Metanephros (tissue), 2 donors: Measurements from ENCODE around the genes FKBP4 and TULP3.

DNA sequence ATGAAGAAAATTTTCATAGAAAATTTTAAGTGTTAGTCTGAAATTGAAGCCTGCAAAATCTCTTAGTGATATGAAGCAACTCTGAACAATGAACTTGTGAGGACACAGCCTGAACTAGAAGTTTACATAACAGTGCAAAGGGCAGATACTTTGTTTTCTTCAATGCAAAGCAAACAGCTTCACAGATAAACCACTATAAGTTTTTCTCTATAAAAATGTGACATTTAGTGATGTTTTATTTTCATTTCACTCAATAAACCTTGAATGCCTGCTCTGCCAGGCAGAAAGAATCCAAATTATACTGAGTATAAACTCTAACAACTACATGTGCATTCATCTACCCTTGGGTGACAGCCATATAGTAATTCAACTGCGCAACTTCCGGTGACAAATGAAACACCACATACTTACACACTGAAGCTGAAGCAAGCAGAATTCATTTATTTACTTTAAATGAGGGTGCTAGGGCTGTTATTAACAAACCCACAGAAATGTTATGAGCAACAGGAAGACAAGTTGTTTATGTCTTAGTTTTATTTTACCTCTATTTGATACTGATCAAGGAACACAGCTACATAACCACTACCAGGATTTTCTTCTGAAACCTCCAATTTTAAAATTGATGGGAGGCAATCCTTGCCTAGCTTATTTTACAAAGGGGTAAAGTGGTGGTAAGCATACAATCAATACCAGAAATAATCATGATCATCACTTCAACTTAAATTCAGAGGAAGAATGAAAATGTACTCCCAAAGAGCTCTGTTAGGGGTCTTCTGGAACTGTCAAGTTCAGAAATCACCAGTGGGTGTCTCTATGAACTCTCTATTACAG lies 10.2 kb downstream of the DCP1B start:
- RAMPAGE, long total RNA: no peak

DNA sequence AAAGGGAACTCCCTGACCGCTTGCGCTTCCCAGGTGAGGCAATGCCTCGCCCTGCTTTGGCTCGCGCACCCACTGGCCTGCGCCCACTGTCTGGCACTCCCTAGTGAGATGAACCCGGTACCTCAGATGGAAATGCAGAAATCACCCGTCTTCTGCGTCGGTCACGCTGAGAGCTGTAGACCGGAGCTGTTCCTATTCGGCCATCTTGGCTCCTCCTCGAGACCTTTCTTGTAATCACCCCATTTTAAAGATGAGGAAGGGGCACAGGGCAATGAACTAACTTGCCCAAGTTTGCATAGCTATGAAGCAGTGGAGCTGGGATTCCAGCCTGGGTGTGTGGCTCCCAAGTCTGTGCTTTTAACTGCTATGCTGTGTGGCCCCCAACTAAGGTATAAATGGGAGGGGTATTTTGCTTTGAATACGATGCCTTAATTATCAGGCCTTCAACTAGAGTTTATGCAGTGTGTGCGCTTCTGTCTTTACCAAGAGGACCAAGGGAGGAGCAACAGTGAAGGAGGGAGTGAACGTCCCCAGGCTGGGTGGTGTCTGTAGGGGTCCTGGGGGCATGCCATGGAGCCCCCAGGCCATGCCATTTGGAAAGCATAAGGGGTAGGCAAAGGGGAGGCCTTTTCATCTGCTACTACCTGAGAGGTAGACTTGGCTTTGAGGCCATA lies 83.5 kb downstream of the CACNA1C start:
- RAMPAGE, long total RNA: no peak

- RAMPAGE, long total RNA: no peak
These were observed 103.9 kb downstream of the CACNA1C start for GRCh38 chr12:2156500-2157216.

- RAMPAGE, long total RNA: no peak
These were observed 186.5 kb downstream of the CACNA1C start for GRCh38 chr12:2239053-2240007.

DNA sequence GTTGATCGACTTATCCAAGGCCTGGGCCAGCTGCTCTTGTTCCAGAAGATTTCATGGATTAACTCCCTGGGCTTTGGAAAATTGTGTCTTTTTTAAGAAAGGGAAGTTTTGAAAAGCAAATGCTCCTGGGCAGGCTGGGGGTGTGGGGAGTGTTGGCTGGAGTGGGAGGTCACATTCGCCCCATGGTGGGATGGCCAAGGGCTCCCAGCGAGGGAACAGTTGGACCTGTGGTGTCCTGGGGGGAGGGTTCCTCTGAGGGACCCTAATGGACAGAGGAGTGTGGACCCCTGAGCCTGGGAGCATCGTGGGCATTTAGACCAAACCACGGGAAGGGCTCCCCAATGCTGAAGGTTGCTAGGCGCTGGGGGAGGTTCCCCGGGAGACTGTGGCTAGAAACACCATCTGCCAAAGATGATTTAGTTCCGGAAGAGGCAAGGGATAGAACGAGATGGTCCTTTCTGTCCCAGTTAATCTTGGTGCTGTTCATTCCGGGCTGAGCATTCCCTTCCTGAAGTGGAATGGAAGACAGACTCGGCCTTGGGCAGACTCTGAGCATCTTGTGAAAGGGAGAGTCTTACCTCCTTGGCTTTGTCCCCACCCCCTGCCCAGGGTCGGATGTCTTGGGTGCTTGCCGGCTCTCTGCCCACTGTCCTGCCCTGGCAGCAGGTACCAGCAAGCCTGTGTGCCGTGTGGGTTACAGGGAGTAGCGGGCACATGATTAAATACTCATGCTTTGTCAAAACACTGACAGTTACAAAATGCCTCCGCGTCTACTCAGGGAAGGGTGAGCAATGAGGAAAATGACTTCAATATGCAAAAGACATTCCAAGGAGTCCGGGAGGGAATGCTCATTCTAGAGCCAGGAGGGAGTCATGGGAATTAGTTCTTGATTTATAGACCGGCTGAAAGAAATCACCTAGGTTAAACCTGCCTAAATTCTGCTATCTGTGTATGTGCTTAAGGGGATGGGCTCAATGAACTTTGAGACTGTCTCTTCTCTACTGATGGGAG lies 215.9 kb downstream of the CACNA1C start:
- RAMPAGE, long total RNA: no peak

GRCh38 chr12:2286563-2287200 lies 233.9 kb downstream of the CACNA1C start:
- RAMPAGE, long total RNA: no peak

- RAMPAGE, long total RNA: no peak
These were observed 243.1 kb downstream of the CACNA1C start for GRCh38 chr12:2295615-2296552.

DNA sequence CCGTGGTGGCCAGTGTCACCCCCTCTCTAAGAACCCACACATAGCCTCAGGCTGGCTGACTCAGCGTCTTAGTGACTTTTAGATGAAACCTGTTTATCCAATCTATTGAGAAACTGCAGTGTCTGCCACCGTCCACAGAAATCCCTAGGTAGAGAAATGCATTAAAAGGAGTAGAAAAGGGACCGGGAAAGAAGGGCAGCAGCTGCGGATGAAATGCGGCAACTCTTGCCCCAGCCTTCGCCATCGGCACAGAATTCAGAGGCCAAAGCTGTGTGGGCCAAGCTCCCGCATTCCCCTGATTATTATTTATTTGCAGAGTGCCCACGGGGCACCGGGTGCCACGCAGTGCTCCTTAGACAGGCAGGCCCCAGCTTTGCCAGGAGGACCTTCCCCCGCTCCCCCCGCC lies 170.1 kb upstream of the FKBP4 start:
- RAMPAGE, long total RNA: no peak

- RAMPAGE, long total RNA: no peak
These were observed 167.0 kb upstream of the FKBP4 start for GRCh38 chr12:2627709-2628318.

DNA sequence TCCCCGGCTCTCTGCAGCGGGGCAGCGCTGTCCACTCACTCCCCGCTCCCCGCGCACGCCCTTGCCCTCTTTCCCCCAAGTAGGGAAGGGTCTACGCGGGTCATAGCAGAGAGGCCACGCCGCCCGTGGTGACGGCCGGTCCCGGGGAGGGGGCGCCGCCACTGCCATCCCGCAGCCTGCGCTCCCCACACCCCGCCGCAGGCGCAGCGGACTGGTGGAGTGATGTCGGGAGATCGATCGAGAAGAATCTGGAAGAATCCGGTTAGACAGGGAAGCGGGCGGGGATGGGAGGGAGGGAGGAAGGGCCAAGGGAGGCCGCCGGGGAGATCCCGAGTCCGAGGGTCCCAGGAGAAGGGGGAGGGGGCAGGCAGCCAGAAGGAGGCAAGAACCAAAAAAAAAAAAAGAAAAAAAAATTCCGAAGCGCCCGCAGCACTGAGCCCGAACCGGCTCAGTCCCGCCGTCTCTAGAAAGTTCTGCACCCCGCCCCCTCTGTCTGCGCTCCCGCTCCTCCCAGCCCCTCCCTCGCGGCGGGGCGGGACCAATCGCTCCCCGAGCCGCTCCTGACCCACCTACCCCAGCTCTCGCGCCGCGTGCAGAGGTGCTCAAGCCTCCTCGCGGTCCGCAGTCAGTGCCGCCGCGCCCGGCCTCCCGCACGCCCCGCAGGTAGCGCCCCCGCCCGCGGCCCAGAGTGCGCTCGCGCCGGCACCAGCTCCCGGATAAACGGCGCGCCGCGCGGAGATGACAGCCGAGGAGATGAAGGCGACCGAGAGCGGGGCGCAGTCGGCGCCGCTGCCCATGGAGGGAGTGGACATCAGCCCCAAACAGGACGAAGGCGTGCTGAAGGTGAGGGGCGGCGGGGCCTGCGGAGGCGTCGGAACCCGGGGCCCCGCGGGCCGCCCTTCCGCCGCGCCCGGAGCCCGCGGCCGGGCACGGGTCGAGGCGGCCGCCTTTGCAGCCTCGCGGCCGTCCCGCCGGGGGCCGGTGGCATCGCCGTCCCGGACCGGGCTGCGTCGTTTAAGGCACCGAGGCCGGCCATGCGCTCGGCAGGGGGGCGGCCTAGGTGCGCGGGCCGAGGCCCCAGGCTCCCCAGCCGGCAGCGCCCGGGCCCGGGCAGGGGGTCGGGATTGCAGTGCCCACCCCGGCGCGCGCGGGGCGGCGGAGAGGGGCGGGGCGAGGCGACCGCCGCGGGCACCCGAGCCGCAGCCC lies at the start of gene FKBP4:
TSS of gene FKBP4 (plus strand) at position 569 of the 1,206 bp plus-strand sequence.
- RAMPAGE, long total RNA: no peak

GRCh38 chr12:2798263-2799318 lies 3.8 kb downstream of the FKBP4 start:
- RAMPAGE, long total RNA: no peak

GRCh38 chr12:2825142-2825632 lies 9.6 kb downstream of the NRIP2 start:
- RAMPAGE, long total RNA: no peak

DNA sequence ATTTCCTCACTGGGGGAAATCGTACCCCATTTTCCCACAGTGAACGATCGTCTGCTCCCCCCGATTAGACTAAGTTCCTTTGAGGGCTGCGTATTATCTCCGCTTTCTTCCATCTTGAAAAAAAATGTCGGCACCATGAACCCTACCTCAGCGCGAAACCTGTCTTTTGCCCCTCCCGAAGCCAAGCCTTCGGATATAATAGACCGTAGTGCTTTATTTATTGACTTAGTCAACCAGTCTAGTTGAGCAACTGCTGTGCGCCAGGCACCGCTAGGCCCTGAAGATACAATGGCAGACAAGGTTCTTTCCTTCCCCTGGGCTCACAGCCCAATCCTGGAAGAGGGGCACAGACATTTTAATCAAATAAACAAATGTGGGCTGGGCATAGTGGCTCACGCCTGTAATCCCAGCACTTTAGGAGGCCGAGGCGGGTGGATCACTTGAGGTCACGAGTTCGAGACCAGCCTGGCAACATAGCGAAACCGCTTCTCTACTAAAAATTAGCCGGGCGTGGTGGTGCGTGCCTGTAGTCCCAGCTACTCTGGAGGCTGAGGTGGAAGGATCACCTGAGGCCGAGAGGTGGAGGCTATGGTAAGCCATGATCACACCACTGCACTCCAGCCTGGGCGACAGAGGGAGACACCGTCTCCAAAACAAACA lies 630 bp downstream of the RHNO1 start:
- RAMPAGE, long total RNA: no peak

DNA sequence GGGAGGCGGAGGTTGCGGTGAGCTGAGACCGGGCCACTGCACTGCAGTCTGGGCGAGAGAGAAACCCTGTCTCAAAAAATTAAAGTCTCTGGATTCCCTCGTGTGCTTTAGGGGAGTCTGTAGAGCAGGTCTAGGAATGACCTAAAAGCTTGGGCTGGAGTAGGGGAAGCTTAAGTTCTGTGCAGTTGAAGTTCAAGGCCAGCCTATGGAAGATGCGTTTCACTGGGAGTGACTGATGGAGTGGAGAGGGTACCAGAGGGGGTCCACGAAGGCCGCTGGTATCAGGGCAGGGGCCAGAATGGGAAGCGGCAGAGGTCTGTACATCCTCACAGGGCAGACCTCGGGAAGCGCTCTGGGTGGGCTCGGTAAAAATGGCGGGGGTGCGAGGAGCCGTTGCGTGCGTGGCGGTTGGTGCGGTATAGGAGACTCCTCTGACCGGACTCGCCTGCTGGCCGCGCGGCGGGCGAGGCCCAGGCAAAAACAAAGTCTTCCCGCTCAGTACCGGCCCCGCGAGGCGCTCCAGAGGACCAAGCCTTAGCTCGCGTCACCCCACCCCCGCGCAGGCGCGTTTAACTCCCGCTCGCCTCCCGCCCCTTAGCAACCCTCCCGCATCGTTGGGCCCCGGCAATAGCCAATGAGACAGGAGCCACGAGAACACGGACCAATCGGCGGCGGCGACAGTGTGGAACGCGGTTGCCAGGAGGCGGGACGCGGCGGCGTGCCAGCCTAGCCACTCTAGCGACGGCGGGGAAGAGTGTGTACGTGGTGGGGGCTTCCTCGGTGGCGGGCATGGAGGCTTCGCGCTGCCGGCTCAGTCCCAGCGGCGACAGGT lies at the start of gene TULP3:
TSS of gene TULP3 (plus strand) at position 733 of the 832 bp plus-strand sequence.
- RAMPAGE, long total RNA: no peak

- RAMPAGE, long total RNA: no peak
These were observed 14.8 kb upstream of the TEAD4 start for GRCh38 chr12:2944203-2944960.

- RAMPAGE, long total RNA: no peak
These were observed 1.3 kb downstream of the TEAD4 start for GRCh38 chr12:2960333-2961131.

- RAMPAGE, long total RNA: no peak
These were observed 63.3 kb downstream of the TSPAN9 start for GRCh38 chr12:3140367-3140901.

GRCh38 chr12:3185546-3186012 lies 108.4 kb downstream of the TSPAN9 start:
- RAMPAGE, long total RNA: no peak

DNA sequence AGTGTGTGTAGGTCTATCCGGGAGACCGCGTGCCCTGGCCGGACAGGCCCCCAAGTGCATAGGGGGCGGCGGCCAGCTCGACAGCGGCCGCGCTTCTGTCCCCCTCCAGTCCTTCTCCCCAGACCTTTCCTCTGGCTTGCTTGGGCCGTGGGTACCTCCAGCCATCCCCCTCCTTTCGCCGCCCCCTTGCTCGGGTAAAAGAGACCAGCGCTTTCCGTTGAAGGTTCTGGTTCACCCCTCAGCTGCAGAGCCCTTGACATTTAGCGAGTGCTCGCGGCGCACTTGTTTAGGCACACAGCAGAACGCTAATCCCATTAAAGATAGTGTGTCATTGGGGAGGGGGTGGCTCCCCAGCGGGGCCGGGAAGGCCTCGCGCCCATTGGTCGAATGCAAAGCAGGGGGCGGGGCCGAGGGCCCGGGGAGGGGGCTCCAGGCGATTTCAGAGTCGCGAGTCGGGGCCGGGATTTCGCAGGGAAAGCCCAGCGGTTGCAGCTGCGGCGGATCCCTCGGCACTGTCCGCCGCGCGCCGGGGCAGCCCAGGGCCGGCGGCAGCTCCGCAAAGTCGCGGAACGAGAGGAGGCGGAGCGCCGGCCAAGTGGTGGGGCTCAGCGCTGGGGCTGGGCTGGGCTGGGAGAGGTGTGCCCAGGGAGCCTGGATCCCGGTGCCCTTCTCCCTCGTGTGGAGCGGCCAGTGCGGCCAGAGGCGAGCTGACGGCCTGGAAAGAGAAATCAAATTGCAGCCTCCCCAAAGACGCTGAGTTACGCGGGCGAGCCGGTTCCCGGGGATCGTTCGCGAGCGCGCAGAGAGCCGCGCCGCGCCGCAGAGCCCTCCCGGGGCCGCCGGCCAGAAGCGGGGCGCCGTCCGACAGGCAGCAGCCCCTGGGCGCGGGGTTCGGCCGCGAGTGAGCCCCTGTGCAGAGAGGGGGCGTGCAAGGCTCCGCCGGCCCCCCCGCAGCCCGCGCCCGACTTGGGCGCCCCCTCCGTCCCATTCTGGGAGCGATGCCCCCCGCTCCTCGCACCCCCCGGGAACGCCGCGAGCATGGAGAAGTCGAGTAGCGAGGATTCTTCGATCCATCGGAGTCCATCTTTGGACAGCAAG lies 123.1 kb downstream of the TSPAN9 start:
- RAMPAGE, long total RNA: no peak

GRCh38 chr12:3218860-3219536 lies 141.8 kb downstream of the TSPAN9 start:
- RAMPAGE, long total RNA: no peak